Lung (tissue), 4 donors: ENCODE measurements around the genes RPL34, LRIT3 and ELOVL6.

GRCh38 chr4:108113232-108113980 lies 55.3 kb downstream of the LEF1 start:
- PRO-cap = no peak
- RAMPAGE, long total RNA = no peak
- RRBS = no CpG with 5 or more reads among the region's 8 CpGs

GRCh38 chr4:108166361-108167172 lies 2.2 kb downstream of the LEF1 start:
- PRO-cap = no peak
- RAMPAGE, long total RNA = no peak
- RRBS = no CpG with 5 or more reads among the region's 50 CpGs

DNA sequence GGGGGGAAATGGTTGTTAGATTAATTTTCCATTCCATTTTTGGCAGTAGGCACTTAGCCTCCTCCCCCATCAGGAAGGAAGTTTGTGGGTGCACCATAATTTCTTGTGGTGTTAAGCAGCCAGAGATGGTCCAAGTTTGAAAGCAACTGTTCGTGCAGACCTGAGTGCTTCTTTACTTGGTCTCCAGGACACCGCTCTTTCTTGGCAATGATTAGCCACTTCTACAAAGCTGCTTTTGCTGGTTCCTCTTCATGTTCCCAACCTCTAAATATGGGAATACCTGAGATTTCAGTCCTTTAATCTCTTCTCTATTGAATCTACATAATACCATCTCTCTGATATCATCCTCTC lies 92.6 kb upstream of the RPL34 start:
- PRO-cap = no peak
- RAMPAGE, long total RNA = no peak
- RRBS = no CpG with 5 or more reads among the region's 2 CpGs

GRCh38 chr4:108620142-108620750 lies at the start of gene RPL34:
Gene RPL34, plus strand, starts transcription at chr4:108620576.
- PRO-cap = unidirectional peak, plus-strand start at chr4:108620577
- RAMPAGE, long total RNA = start-site peak on the plus strand at chr4:108620575-108620599, 36,973 and 2,128 reads in 2 replicates
- RRBS = no CpG with 5 or more reads among the region's 24 CpGs

- PRO-cap = no peak
- RAMPAGE, long total RNA = no peak
- RRBS = no CpG with 5 or more reads among the region's 2 CpGs
Measured at GRCh38 chr4:108653336-108654264, 3.2 kb downstream of the OSTC start.

DNA sequence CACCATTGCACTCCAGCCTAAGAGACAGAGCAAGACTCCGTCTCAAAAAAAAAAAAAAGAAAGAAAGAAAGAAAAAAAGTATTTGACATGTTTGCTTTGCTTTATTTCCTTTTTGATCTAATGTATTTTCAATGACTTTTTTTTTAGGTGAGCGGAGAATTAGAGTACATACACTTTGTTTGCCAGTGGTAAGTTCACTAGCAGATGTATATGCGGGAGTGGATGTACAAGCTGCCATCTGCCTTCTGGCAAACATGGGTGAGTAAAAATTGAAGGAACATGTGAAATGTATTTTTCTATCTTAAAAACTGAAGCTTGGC lies 32.9 kb upstream of the MCUB start:
- PRO-cap = no peak
- RAMPAGE, long total RNA = no peak
- RRBS = no CpG with 5 or more reads among the region's 3 CpGs

DNA sequence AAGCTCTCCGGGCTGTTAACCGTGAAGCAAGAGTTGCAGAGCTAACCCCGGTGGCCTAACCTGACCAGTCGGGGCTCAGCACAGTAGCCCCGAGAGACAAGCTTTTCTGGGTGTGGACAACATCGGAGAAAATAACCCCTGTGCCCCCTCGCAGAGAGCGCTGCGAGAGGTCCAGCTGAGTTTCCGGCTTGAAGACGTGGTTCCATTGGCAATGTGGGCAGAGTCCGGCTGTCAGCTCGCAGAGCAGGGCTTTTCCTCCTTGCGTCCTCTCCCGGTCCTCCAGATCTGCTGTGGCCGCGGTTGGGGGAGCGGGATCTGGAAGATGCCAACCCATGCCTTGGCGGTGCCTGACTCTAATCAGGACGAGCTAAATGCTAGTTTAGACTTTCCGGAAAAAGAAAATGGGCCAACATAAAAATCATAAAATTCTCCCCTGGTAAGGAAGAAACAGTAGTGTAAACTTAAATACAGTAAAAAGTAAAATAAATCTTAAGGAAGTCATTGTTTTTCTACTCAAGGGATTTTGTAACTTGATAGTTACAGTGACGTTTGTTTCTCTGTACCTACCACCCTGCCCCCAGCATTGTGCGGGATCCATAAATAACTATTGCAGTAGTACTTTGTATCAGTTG lies 603 bp upstream of the PLA2G12A start:
- PRO-cap = unidirectional peak, minus-strand start at position 287 of the sequence
- RAMPAGE, long total RNA = no peak
- RRBS = 3% methylated on average over 14 of the region's 23 CpGs

- PRO-cap = no peak
- RAMPAGE, long total RNA = no peak
- RRBS = no CpG with 5 or more reads among the region's 2 CpGs
Measured at GRCh38 chr4:109801454-109801753, 395 bp downstream of the CFI start.

GRCh38 chr4:109847675-109848273 lies at the start of gene LRIT3:
Gene LRIT3, plus strand, starts transcription at chr4:109848107.
- PRO-cap = no peak
- RAMPAGE, long total RNA = no peak
- RRBS = no CpG with 5 or more reads among the region's 4 CpGs

GRCh38 chr4:109873801-109874100 lies 25.8 kb downstream of the LRIT3 start:
- PRO-cap = no peak
- RAMPAGE, long total RNA = no peak
- RRBS = no CpG with 5 or more reads among the region's 6 CpGs

DNA sequence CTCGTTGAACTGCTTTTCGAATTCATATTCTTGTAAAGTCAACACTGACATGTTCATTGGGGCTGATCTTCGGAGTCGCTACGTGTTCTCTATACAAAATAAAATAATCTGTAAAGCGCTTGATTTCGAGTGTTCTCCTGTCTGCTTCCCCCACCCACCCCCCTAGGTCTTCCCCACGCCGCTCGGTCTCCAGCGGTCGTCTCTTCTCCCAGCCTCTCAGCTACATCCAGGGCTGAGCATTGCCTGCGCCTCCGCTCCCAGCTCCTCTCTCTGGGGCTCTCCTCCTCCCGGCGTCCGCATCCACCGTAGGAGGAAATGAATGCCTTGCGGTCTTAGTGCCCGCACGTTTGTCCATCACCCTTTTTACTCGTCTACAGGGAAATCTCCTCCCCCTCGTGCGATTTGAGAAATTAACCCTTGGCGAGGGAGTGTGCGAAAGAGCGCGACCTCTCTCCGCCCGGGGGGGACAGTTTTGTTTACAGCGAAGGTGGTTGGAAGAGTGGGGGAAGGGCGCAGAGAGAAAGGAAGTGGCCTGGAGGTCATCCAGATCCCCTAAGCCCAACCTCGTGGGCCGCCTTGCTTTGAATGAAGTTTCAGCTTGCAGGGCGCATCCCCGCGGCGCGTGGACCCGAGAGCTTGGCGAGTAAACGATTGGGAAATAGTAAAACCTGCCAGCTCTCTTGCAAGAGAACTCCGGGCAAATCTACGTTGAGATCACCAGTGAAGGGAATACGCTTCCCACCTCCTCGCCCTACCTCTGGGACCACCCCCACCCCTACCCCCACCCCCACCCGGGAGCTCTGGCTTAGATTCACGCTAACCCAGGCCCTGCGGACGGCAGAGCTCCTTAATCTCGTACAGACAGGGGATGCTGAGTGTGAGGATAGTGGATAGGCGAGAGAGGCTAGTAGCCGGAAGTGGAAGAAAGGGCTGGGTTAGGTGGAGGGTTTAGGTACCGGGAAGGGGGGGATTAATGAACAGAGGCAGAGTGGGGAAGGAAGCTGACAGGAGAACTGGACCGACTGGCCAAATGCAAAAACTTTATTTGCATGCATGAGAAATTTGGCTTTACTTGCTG lies at the start of gene ELOVL6:
Gene ELOVL6, minus strand, starts transcription at position 337 of the 1,078 bp plus-strand sequence.
- PRO-cap = no peak
- RAMPAGE, long total RNA = no peak
- RRBS = 4% methylated on average over 6 of the region's 55 CpGs

- PRO-cap = no peak
- RAMPAGE, long total RNA = no peak
- RRBS = no CpG with 5 or more reads among the region's 40 CpGs
Measured at GRCh38 chr4:110410922-110412040, 64.7 kb upstream of the ENPEP start.

- PRO-cap = no peak
- RAMPAGE, long total RNA = no peak
- RRBS = no CpG with 5 or more reads among the region's 5 CpGs
Measured at GRCh38 chr4:110533761-110534565, 58.0 kb downstream of the ENPEP start.

DNA sequence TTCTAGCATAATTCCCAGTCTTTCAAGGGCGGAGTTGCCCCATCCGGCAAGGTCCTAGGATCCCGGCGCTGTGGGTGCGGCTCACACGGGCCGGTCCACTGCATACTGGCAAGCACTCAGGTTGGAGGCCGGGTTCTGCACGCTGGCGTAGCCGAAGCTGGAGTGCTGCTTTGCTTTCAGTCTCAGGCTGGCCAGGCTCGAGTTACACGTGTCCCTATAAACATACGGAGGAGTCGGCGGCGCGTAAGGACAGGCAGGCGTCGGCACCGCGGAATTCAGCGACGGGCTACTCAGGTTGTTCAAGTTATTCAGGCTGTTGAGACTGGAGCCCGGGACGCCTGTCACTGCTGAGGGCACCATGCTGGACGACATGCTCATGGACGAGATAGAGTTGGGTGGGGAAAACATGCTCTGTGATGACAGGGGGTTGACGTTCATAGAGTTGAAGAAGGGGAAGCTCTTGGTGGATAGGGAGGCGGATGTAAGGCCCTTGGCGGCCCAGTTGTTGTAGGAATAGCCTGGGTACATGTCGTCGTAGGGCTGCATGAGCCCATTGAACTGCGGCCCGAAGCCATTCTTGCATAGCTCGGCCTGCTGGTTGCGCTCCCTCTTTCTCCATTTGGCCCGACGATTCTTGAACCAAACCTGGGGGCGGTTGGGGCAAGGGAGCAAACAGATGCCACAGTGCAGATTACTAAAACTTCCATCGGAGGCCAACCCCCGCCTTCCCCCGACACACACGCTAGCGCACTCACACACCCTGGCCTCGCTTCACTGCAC lies 4.6 kb downstream of the PITX2 start:
- PRO-cap = no peak
- RAMPAGE, long total RNA = no peak
- RRBS = no CpG with 5 or more reads among the region's 46 CpGs

DNA sequence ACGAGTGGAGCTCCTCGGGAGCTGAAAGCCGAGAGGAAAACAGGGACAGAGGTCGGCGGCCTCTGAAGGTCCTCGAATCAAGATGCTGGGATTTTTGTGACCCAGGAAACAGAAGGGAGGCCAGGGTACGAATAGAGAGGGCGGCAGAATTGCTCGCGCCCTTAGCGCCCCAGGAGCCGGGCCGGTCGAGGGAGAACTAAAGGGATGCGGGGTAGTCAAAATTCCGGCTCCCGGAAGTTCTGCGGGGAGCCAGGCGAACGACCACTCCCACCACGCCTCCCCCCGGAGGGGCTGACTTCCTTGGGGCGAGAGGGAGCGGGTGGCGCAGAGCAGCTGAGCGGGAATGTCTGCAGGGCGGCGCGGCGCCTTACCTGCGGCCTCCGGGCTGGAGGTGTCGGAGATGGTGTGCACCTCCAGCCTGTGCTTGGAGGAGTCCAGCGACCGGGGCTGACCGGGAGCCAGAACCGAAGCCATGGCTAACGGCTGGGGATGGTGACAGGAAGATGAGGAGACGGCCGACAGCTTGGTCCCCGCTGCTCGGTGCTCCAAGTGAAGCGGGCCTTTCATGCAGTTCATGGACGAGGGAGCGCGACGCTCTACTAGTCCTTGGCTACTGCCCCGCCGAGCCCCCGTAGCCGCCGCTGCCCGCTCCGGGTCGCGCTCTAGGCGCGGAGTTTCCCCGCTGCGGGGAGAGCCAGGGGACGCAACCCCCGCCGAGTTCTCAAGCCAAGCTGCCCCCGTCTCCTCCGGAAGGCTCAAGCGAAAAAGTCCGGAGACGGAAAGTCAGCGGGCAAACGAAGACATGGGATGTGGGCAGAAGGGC lies 781 bp downstream of the PITX2 start:
- PRO-cap = no peak
- RAMPAGE, long total RNA = no peak
- RRBS = 8% methylated on average over 30 of the region's 70 CpGs

DNA sequence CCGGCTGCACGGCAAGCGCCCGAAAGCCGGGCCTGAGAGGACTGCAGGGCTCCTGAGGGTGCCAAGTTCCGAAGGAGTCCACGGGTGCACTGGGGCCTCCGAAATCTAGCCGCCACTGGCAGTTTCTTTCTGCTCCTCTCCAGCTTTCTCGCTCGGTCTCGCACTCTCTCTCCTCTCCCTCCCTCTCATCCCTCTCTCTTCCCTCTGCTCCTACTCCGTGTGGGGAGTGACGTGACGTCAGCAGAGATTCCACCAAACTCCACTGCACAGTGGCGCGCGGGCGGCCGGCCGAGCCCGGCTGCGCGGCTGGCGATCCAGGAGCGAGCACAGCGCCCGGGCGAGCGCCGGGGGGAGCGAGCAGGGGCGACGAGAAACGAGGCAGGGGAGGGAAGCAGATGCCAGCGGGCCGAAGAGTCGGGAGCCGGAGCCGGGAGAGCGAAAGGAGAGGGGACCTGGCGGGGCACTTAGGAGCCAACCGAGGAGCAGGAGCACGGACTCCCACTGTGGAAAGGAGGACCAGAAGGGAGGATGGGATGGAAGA lies 14.0 kb upstream of the PITX2 start:
- PRO-cap = no peak
- RAMPAGE, long total RNA = no peak
- RRBS = 5% methylated on average over 19 of the region's 44 CpGs

DNA sequence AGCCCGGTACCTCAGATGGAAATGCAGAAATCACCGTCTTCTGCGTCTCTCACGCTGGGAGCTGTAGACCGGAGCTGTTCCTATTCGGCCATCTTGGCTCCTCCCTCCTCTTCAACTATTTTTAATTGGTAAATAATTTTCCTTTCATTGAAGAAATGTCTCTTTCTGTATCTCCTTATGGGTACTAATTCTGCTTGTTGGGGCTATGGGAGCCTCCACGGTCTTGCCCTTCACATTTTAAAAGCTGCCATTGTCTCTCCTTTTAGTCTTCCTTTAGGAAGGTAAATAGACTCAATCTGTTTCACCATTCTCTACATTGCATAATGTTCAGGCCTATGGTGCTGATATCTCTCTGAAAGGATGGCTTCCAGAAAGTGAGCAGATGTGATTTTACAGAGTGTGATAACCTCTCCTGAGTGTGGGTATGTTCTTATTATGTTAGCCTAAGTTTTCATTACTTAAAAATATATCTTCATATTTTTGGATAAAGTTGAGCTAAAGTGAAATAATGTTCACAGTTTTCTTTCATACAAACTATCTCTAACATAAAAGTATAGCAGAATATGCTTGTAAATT lies 253.9 kb upstream of the PITX2 start:
- PRO-cap = no peak
- RAMPAGE, long total RNA = no peak
- RRBS = no CpG with 5 or more reads among the region's 7 CpGs

- PRO-cap = no peak
- RAMPAGE, long total RNA = no peak
- RRBS = no CpG with 5 or more reads among the region's 6 CpGs
Measured at GRCh38 chr4:112147535-112148310, 2.5 kb downstream of the FAM241A start.

DNA sequence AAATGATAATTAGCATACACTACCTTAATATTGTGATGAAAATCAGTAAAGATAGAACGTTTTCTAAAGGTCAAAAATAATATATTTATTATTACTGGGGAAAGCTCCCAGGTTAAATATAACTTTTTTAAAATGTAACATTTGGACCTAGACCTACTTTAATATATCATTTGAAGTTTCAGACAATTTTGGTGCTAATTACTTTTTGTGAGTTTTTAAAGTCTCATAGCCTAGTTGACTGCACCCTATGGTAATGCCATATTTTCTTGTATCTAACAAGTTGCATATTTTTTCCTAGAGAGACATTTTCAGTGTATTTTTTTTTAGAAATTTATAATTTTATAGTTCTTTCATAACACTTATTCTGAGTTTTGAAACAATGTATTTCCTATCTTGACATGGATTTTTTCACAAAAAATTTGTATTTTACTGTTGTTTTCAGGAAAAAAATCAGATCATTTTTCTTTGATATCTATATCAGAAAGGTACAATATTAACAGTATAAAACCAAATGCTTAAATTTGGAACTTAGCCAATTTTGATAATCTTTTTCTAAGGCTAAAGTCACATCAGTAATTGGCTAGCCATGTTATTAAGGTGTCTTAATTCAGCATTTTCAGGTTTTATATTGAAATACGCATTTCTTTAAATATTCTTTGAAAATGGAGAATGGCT lies 42.3 kb downstream of the FAM241A start:
- PRO-cap = no peak
- RAMPAGE, long total RNA = no peak
- RRBS = no CpG with 5 or more reads among the region's 2 CpGs

DNA sequence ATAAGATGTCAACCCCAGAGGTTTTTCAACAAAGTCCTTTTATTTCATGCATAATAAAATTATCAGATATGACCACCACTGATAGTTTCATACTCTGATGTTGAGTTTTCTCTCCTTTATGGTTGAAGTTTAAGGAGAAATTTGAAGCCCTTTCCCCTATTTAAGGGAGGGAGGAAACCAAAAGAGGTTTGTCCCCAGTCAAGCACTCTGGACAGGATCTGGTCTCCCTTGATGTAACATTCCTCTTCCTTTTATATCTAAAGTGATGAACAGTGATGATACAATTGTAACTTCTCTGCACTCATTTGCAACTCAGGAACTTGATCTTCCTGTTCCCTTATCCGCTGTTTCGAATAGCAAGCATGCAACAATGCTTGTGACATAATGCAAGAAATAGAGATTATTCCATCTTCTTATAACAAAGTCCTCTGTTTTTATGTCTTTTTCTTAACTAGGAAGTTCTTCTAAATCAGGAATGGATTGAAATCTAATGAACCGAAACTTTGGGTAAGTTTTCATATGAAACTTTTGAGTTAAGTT lies 18.2 kb downstream of the ALPK1 start:
- PRO-cap = no peak
- RAMPAGE, long total RNA = no peak
- RRBS = no CpG with 5 or more reads among the region's 3 CpGs